Placental pericyte (primary cell): ENCODE measurements around a stretch of chr10.

DNA sequence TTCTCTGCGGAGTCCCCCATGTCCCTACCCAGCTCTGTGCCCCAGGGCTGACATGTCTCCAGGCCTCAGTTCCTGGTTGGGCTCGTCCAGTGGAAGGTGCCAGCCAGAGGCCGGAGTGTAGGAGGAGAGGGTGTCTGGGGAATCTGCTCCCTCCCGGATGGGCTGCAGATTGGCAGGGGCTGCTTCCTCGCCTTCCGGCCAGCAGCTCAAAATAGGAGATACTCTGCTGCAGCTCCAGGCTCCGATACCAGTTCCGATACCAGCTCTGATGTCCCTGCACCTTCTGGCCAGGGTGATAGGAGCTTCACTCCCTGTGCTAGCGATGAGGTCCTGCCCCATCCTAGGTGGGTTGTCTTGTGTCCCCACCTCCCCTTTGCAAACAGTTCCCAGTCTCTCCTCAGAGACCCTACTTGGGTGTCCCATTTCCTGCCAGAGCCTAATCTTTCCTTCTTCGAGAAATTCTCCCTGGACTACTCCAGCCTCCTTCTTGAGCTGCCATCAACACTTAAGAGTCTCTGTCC, 62.8 kb upstream of the NANOS1 start:
- CAGE, long polyA plus RNA, result no peak

- CAGE, long polyA plus RNA, result no peak
Observed at GRCh38 chr10:119006728-119007083, 22.8 kb upstream of the NANOS1 start.

- CAGE, long polyA plus RNA, result no peak
Observed at GRCh38 chr10:119031659-119032073, 2.2 kb downstream of the NANOS1 start.

DNA sequence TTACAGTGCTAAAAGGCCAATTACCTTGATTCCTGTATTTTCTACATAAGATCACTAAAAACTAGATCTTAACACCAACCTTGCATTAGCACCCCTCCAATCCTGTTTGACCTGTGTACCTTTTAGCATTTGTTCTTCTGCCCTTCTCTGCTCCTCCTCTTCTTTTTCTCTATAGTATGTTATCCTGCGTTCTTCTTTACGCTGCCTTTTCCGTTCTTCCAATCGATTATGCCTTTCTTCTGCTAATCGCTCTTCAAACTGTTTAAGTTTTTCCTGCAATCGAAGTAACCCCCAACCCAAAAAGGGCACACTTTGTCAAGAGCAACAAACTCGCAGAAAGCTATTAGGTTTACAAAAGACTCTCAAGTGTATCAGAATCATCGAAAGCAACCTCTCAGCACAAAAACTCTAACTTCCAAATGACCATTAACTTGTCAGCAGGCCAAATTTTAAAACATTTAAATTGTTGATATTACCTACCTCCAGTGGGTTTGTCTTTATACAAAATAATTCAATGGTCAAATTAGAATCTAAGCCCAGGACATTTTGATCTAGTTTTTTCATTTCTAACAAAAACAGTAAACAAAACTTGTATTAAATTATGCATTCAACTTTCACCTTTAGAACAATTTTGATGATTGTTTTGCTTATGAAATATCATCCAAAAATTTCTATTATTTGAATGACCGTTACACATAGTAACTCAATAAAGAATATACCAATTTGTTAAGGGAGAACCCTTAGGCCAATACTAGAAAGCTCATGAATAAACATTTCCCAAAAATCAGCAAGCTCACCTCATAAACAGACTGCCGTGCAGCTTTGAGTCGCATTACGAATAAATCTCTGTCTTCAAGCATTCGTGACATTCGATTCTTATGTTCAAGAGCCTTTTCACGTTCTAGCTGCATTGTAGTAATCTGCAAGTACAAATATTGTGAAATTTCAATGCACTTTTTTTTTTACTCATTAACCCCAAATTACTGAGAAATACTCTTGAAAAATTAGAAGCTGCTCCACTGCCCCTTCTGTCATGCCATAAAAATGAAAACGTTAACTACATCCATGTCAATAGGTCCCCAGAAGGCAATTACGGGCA, 21.2 kb downstream of the NANOS1 start:
- CAGE, long polyA plus RNA, result no peak

GRCh38 chr10:119055518-119055784, 25.2 kb downstream of the EIF3A start:
- CAGE, long polyA plus RNA, result no peak

- CAGE, long polyA plus RNA, result no peak
Observed at GRCh38 chr10:119056687-119057108, 23.9 kb downstream of the EIF3A start.

DNA sequence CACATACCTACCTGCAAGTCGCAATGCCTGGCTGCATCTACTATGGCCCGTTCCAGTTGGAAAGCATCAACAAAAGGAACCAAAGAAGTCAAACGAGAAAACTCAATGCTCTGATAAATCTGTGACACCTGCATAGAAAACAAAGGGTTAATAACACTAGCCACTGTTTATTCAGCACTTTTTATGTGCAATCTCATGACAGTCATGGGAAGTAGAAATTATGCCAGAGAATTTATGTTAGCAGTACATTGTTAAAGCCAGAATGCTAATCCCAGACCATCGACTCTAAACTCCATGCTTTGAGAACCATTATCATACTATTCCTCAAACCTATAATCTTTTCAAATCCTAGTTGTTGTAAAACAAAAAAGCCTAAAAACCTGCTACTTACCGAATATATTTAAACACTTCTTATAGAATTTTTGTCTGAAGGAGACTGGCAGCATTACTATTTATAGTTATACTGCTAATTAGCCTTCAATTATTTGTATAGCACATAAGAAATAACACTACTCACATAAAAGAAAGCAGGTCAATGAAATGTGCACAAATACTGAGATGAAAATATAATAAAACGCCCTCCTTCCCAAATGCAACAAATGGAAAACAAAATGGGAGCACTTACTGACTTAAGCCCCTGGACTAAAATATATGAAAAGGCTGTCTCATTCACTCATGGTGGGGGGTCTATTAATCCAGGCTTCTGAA, 20.9 kb downstream of the EIF3A start:
- CAGE, long polyA plus RNA, result no peak

DNA sequence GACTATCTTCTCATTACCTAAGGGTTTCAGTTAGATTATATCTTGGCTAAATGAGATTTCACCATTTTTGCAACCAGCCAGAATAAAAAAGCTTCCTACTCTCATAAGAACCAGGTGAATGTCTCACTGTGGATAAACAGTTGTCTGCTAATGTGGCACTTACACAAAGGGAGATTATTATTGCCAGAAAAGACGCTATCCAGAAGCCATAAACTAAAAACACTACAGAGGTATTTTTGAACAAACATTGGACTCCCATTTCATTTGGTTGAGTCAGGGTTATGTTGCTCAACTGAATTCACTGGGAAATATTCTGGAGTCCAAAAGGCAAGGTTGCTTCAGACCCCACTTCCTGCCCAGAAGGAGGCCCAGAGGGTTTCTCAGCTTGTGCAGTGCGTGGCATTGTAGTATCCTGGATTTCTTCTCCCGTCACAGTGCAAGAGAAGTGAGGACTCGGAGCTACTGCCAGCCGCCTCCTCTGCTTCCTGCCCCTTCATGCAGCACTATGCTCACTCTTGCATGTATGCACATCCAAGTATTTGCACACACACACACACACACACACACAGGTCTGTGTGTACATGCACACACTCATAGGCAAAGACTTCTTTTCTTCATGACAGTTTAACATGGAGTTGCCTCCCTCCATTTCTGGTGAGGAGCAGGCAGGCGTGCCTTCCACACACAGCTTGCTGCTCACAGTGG, 10.0 kb downstream of the DENND10 start:
- CAGE, long polyA plus RNA, result no peak

DNA sequence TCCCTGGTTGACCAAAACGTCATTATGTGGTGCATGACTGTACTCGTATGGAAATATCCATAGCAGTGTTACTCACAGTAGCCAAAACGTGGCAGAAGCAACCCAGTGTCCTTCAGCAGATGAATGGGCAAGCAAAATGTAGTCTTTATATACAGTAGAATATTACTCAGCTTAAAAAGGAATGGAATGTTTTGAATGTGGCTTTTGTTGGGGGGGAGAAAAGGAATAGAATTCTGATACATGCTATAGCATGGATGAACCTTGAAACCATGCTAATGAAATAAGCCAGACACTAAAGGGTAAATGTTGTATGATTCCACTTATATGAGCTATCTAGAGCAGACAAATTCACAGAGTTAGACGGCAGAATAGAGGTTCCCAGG, 30.3 kb downstream of the SFXN4 start:
- CAGE, long polyA plus RNA, result no peak

- CAGE, long polyA plus RNA, result no peak
Observed at GRCh38 chr10:119175178-119175496, 3.5 kb downstream of the PRDX3 start.

- CAGE, long polyA plus RNA, result no peak
Observed at GRCh38 chr10:119225166-119225877, 18.0 kb downstream of the GRK5 start.

GRCh38 chr10:119230651-119231241, 23.4 kb downstream of the GRK5 start:
- CAGE, long polyA plus RNA, result no peak

DNA sequence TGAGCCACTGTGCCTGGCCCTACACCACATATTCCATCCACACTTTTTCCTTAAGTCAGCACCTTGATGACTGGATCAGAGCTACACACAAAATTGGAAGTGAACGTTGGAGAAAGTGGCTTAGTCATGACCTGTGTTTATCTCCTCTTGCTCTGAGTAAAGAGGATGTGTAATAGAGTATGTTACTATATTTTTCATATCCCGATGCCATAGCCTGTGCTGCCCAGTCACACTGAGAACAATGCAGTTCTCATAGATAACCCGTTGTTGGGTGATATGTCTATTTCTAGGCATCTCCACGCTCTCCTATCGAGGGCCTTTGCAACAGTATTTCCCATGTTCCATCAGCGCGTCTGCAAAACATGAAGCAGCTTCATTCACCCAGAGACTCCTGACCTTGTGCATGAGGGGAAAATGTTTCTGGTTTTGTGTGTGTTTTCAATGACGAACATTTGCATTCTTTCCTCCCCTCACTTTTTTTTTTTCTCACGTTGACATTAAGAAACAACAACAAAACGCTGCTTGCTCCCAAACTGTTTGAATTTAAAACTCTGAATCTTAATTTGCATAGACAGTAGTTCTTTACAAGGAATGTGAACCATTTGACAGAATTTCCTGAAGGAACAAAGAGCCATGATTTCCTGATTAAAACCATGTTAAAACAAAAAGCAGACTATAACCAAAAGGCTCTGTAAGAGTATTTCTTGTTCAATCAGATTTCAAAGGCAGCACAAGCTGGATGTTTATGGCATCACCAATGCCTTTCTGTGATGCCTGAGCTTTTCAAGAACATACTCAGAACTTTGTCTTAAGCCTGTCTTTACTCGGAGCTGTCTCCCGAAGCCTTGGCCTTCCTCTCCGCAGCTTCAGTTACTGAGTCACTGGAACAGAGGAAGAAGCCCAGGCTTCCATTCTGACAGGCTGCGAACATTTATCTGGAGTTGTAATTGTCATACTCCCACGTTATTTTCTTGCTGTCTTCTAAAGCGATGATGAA, 43.6 kb downstream of the GRK5 start:
- CAGE, long polyA plus RNA, result no peak

GRCh38 chr10:119343659-119344192, 136.4 kb downstream of the GRK5 start:
- CAGE, long polyA plus RNA, result no peak

- CAGE, long polyA plus RNA, result no peak
Observed at GRCh38 chr10:119360610-119361337, 153.4 kb downstream of the GRK5 start.

DNA sequence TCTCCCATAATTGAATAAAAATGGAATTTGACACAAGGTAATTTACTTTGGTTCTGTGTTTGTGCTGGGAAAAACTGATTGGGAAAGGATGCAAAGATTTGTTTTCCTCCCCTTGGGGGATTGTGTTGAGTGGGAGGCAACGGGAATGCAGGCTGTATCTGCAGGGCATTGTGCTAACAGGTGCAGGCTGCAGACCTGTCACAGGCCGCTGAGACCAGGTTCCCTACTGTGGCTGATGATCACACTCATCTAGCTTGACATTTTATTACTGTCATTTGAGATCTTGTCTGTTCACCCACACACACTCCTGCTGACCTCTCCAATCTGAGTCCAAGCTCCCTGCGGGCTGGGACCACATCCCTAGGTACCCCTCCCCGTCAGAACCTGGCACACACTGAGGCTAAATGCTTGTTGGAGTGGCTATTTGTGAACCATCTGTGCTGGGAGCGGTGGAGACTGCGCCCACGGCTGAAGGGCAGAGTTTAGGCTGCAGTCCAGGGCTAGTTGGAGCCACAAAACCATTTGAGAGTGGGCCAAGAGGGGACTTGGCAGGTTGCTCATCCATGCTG, 164.6 kb downstream of the RGS10 start:
- CAGE, long polyA plus RNA, result no peak

- CAGE, long polyA plus RNA, result no peak
Observed at GRCh38 chr10:119395289-119395919, 147.1 kb downstream of the RGS10 start.

DNA sequence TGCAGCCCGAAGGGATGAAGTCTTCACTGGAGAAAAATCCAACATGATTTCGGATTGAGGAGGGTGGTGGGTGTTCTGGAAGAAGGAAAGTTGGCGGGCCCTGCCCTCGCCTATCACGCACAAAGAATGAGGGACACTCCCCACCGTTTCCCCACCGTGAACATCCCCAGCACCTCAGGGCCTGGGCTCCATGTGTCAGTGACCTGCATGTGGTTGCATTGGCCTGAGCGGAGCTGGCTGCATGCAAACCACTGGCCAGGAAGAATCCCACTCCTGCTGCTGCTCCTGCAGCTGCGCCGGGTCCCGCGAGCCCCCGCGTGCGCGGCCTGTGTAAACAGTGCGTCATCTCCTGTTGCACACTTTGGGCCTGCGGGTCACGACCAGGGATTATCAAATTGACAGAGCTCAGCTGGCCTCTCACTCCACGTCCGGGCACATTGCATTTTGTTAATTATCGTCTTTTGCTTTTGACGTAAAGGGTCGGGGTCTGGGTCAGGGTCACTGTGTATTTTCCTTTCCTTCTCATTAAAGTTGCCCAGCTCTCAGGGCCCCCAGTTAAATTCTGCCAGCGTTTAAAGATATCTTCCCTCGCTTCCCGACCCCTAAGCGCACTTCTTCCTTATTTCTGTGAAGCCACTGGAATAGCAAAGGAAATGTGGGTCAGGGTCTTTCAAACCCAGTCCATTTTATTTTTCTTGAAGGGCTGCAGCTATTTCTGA, 132.6 kb downstream of the RGS10 start:
- CAGE, long polyA plus RNA, result no peak

- CAGE, long polyA plus RNA, result no peak
Observed at GRCh38 chr10:119412071-119413235, 130.1 kb downstream of the RGS10 start.

GRCh38 chr10:119501634-119502181, 40.8 kb downstream of the RGS10 start:
- CAGE, long polyA plus RNA, result no peak